HepG2 (cell line): ENCODE measurements around a stretch of chr13.

DNA sequence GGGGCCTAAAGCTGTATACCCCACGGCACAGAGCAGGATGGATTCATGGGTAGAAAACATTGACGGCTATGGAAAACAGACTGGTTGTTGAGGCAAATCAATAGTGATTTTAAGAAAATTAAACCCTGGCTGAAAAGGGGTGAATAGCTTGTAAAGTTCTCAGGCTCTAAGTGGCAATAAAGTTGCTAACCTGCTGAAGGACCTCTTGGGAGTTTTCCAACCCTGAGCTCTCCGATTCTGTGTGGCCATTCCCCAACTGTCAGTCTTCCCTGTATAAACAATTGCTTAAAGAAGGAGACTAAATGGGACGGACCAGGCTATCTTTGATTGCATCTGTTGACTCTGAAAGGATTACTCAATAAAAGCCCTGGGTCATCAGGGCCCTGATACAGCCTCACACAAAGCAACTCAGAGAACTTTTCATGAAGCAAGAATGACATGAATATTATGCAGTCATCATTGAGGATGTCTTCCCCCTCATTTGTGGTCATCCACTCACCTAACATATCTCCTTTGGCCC, 308.0 kb downstream of the TBC1D4 start:
- RRBS, 2 experiments: no CpG with 5 or more reads among the region's 4 CpGs
CAGE:
- cytosol, long polyA minus RNA: no peak
- cytosol, long polyA plus RNA: no peak
- long polyA plus RNA: no peak
- nucleus, long polyA minus RNA: no peak
- nucleus, long polyA plus RNA: no peak

- RRBS, 2 experiments: no CpG with 5 or more reads among the region's 1 CpG
CAGE:
- cytosol, long polyA minus RNA: no peak
- cytosol, long polyA plus RNA: no peak
- long polyA plus RNA: no peak
- nucleus, long polyA minus RNA: no peak
- nucleus, long polyA plus RNA: no peak
Observed at GRCh38 chr13:75318004-75318668, 163.8 kb downstream of the TBC1D4 start.

- RRBS, 2 experiments: no CpG with 5 or more reads among the region's 2 CpGs
CAGE:
- cytosol, long polyA minus RNA: no peak
- cytosol, long polyA plus RNA: no peak
- long polyA plus RNA: no peak
- nucleus, long polyA minus RNA: no peak
- nucleus, long polyA plus RNA: no peak
Observed at GRCh38 chr13:75391874-75392336, 90.1 kb downstream of the TBC1D4 start.

- RRBS, 2 experiments: no CpG with 5 or more reads among the region's 4 CpGs
CAGE:
- cytosol, long polyA minus RNA: no peak
- cytosol, long polyA plus RNA: no peak
- long polyA plus RNA: no peak
- nucleus, long polyA minus RNA: no peak
- nucleus, long polyA plus RNA: no peak
Observed at GRCh38 chr13:75417344-75417980, 64.5 kb downstream of the TBC1D4 start.

- RRBS, 2 experiments: no CpG with 5 or more reads among the region's 3 CpGs
CAGE:
- cytosol, long polyA minus RNA: no peak
- cytosol, long polyA plus RNA: no peak
- long polyA plus RNA: no peak
- nucleus, long polyA minus RNA: no peak
- nucleus, long polyA plus RNA: no peak
Observed at GRCh38 chr13:75715494-75715973, 79.4 kb downstream of the LMO7 start.

- RRBS, 2 experiments: no CpG with 5 or more reads among the region's 4 CpGs
CAGE:
- cytosol, long polyA minus RNA: no peak
- cytosol, long polyA plus RNA: no peak
- long polyA plus RNA: no peak
- nucleus, long polyA minus RNA: no peak
- nucleus, long polyA plus RNA: no peak
Observed at GRCh38 chr13:75840193-75840476, 204.0 kb downstream of the LMO7 start.

GRCh38 chr13:75870356-75871052, 234.4 kb downstream of the LMO7 start:
- RRBS, 2 experiments: no CpG with 5 or more reads among the region's 18 CpGs
CAGE:
- cytosol, long polyA minus RNA: no peak
- cytosol, long polyA plus RNA: no peak
- long polyA plus RNA: no peak
- nucleus, long polyA minus RNA: no peak
- nucleus, long polyA plus RNA: no peak

DNA sequence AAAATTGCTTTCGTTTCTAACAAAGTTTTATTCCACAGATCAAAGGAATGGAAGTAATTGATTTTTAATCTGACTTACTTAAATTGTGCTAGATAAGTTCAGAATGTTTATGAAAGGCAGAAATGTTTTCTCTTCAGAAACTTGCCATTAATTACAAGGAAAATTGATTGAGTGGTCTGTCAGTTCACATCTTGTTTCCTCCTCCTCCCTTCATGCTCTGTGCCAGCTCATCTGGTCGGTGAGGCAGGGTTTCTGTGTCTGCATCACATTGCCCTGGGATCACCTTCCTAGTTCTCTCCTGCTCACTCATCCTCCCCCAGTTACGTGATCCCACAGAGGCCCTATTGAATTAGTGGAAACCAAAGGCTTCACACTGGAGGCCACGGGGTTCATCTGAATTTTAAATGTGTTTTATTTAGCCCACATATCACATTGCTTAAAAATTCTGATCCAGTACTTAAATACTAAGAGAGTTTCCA, 378.8 kb downstream of the LMO7 start:
- RRBS, 2 experiments: no CpG with 5 or more reads among the region's 4 CpGs
CAGE:
- cytosol, long polyA minus RNA: no peak
- cytosol, long polyA plus RNA: no peak
- long polyA plus RNA: no peak
- nucleus, long polyA minus RNA: no peak
- nucleus, long polyA plus RNA: no peak

GRCh38 chr13:76086885-76087419, 450.8 kb downstream of the LMO7 start:
- RRBS, 2 experiments: no CpG with 5 or more reads among the region's 3 CpGs
CAGE:
- cytosol, long polyA minus RNA: no peak
- cytosol, long polyA plus RNA: no peak
- long polyA plus RNA: no peak
- nucleus, long polyA minus RNA: no peak
- nucleus, long polyA plus RNA: no peak

DNA sequence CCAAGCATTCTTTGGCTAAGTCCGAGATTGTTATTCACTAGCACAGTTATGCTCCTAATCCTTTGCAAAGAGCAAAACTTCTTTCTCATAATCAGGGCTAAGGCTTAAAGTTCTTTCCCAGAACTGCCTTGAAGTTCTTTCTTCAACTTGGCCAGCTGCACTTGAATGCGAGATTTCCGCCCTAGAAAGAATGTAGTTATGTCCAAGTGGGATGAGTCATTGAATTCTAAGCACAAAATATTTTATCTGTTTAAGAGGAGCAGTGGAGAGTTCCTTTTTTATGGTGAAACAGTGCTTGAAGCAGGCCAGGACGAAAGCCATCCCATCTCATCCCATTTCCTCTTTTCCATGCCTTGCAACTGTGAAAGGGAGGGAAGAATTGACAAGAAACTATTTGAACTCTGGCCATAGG, 174.7 kb downstream of the KCTD12 start:
- RRBS, 2 experiments: no CpG with 5 or more reads among the region's 4 CpGs
CAGE:
- cytosol, long polyA minus RNA: no peak
- cytosol, long polyA plus RNA: no peak
- long polyA plus RNA: no peak
- nucleus, long polyA minus RNA: no peak
- nucleus, long polyA plus RNA: no peak

- RRBS, 2 experiments: no CpG with 5 or more reads among the region's 1 CpG
CAGE:
- cytosol, long polyA minus RNA: no peak
- cytosol, long polyA plus RNA: no peak
- long polyA plus RNA: no peak
- nucleus, long polyA minus RNA: no peak
- nucleus, long polyA plus RNA: no peak
Observed at GRCh38 chr13:76724226-76724532, 162.0 kb downstream of the KCTD12 start.

DNA sequence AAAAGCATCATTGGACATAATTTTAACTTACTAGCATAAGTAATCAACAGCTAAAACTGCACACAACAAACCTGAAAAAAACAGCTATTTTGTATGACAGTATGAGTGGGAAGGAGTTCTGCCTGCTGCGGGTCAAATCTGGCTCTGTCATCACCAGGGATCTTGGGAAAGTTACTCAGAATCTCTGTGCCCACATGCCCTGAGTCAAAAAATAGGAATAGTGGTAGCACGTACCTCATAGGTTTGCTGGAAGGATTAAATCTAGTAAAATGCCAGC, 1.1 kb downstream of the CLN5 start:
- RRBS, 2 experiments: no CpG with 5 or more reads among the region's 2 CpGs
CAGE:
- cytosol, long polyA minus RNA: no peak
- cytosol, long polyA plus RNA: no peak
- long polyA plus RNA: no peak
- nucleus, long polyA minus RNA: no peak
- nucleus, long polyA plus RNA: no peak

DNA sequence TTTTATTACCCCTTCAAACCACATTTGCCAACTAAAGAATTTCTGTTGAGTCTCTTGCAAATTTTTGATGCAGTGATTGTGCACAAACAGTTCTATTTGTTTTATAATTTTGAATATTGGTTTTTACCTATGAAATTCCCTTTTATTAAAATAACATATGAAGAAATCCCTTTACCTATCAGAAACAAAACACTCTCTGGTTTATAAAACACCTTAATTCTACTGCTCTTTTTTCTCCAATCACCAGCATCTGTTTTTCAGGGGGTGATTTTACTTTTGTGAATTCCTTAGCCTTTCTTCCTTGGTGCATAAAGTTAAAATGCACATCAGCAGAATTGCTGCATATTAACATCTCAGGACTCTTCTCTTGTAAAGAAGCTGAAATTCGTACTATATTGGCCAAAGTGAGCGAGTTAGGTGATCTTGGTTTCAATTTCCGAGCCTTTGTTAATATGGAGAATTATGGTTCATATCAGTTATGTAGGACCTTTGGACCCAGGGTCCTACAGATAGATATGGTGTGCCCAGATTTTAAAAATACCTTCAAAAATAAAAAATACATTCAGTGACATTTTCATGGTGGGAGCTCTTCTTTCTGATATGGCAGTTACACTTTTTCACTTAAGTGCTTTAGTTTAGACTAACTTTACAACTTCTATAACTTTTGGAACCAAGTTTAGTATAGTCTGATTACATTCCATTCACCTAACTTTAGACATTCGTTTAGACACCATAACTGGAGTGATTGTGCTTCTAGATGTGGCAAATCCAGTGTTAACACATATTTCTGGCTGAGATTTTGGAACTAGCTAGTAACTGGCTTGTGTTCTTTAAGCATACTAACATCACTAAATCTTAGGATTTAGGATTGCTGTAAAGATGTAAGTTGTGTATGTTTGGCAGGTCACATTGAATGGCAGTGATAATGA, 9.1 kb downstream of the CLN5 start:
- RRBS, 2 experiments: no CpG with 5 or more reads among the region's 4 CpGs
CAGE:
- cytosol, long polyA minus RNA: start-site peak on the plus strand centred at position 589 of the sequence, 25 bp wide, 5 reads
- cytosol, long polyA plus RNA: no peak
- long polyA plus RNA: no peak
- nucleus, long polyA minus RNA: no peak
- nucleus, long polyA plus RNA: no peak

- RRBS, 2 experiments: no CpG with 5 or more reads among the region's 2 CpGs
CAGE:
- cytosol, long polyA minus RNA: no peak
- cytosol, long polyA plus RNA: no peak
- long polyA plus RNA: no peak
- nucleus, long polyA minus RNA: no peak
- nucleus, long polyA plus RNA: no peak
Observed at GRCh38 chr13:77016968-77017261, 10.0 kb downstream of the FBXL3 start.

DNA sequence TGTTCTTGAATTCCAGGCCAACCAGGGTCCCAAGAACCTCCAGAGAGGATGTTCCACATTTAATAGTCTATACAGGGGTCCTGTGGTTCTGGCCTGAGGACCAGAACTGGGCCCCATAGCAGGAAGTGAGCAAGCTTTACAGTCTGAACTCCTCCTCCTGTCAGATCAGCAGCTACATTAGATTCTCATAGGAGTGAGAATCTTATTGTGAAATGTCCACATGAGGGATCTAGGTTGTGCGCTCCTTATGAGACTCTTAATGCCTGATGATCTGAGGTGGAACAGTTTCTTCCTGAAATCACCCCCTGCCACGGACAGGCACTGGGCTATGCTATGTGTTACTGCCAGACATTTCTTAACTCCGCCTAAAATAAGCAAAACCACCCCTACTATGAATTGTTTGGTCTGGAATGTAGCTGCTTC, 4.7 kb downstream of the FBXL3 start:
- RRBS, 2 experiments: no CpG with 5 or more reads among the region's 3 CpGs
CAGE:
- cytosol, long polyA minus RNA: no peak
- cytosol, long polyA plus RNA: no peak
- long polyA plus RNA: no peak
- nucleus, long polyA minus RNA: no peak
- nucleus, long polyA plus RNA: no peak

GRCh38 chr13:77143193-77143823, 116.3 kb upstream of the FBXL3 start:
- RRBS, 2 experiments: no CpG with 5 or more reads among the region's 4 CpGs
CAGE:
- cytosol, long polyA minus RNA: no peak
- cytosol, long polyA plus RNA: no peak
- long polyA plus RNA: no peak
- nucleus, long polyA minus RNA: no peak
- nucleus, long polyA plus RNA: no peak

- RRBS, 2 experiments: no CpG with 5 or more reads among the region's 3 CpGs
CAGE:
- cytosol, long polyA minus RNA: no peak
- cytosol, long polyA plus RNA: no peak
- long polyA plus RNA: no peak
- nucleus, long polyA minus RNA: no peak
- nucleus, long polyA plus RNA: no peak
Observed at GRCh38 chr13:77155813-77156382, 128.9 kb upstream of the FBXL3 start.

DNA sequence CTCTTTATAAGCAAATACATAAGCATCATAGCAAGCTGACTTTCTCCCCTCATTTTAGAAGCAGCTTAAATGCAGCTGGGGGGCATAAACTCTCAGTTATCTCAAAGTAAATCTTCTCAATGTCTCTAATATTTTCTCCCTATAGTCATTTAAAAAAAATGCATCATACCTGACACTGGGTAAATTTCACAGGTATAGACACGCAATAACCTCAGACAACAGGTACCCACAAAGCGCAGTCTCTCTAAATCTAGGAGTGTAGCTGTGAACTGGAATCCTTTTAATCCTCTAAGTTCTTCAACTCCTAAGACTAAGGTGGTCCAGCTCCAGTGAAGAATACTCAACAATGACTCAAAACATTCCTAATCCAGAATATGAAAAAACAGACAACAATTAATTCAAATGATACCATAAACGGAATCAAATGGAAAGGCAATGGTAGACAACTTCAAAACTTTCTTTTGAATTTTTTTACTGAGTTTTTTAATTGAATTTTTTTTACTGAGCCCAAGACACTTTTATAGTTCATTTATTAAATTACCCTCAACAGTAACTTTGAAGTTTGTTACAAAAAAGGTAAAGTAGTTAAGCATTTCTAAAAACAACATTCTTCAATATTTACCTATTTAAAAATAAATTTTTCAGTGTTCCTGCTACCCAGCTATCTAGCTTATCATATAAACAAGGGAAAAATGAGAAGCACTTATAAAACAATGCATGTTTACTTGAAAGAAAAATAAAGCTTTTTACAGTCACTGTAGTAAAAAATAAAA, 141.0 kb downstream of the MYCBP2 start:
- RRBS, 2 experiments: no CpG with 5 or more reads among the region's 3 CpGs
CAGE:
- cytosol, long polyA minus RNA: no peak
- cytosol, long polyA plus RNA: no peak
- long polyA plus RNA: no peak
- nucleus, long polyA minus RNA: start-site peak on the minus strand centred at position 206 of the sequence, 13 bp wide, 19 reads; start-site peak on the minus strand centred at position 540 of the sequence, 65 bp wide, 15 reads
- nucleus, long polyA plus RNA: no peak

GRCh38 chr13:77226266-77226829, 100.5 kb downstream of the MYCBP2 start:
- RRBS, 2 experiments: no CpG with 5 or more reads among the region's 3 CpGs
CAGE:
- cytosol, long polyA minus RNA: no peak
- cytosol, long polyA plus RNA: no peak
- long polyA plus RNA: no peak
- nucleus, long polyA minus RNA: no peak
- nucleus, long polyA plus RNA: no peak

- RRBS, 2 experiments: no CpG with 5 or more reads among the region's 4 CpGs
CAGE:
- cytosol, long polyA minus RNA: no peak
- cytosol, long polyA plus RNA: no peak
- long polyA plus RNA: no peak
- nucleus, long polyA minus RNA: no peak
- nucleus, long polyA plus RNA: no peak
Observed at GRCh38 chr13:77288119-77288693, 38.7 kb downstream of the MYCBP2 start.